Heart right ventricle (tissue), 2 donors: ENCODE measurements around a stretch of chr19.

- PRO-cap, 2 experiments = no peak in any of the 2 experiments
Measured at GRCh38 chr19:46648469-46649115, 12.4 kb downstream of the DACT3 start.

- PRO-cap, 2 experiments = no peak in any of the 2 experiments
Measured at GRCh38 chr19:46742975-46743273, 2.9 kb upstream of the FKRP start.

DNA sequence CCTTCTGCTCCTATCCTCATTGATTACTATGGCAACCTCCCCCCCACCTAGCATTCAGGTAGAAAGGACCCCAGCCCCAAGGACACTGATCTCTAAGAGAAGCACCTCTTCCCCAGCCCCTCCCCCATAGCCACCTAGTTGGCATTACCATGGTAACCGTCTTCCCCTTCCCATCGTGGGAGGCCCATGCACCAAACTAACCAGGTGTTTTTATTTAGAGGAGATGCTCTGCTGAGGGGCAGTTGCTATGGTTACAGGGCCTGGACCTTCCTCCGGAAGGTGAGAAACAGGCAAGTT is 714 bp upstream of the STRN4 start:
- PRO-cap, 2 experiments = no peak in any of the 2 experiments

- PRO-cap, 2 experiments = no peak in any of the 2 experiments
Measured at GRCh38 chr19:46759669-46760435, 13.6 kb upstream of the STRN4 start.

DNA sequence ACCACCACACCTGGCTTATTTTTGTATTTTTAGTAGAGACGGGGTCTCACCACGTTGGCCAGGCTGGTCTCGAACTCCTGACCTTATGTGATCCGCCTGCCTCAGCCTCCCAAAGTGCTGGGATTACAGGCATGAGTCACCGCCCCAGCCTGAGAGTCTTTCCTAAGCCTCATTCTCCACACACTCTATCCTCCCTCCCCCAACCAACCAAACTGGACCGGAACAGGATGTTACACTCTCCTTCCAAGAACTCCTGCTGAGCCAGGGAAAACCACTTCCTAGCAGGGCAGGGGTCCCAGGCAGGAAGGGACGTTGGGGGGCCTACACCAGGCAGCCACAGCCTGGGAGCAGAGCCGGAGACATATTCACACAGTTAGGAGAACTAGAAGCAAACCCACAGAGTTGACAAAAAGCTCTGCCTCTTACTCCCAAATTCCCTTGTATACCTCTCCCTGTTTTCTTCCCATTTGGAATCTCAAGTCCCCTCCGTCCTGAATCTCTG is 1.4 kb downstream of the AP2S1 start:
- PRO-cap, 2 experiments = peak in 1 of 2 experiments; most common plus-strand start position 274 of the sequence (in 1); most common minus-strand start position 161 of the sequence (in 1)

DNA sequence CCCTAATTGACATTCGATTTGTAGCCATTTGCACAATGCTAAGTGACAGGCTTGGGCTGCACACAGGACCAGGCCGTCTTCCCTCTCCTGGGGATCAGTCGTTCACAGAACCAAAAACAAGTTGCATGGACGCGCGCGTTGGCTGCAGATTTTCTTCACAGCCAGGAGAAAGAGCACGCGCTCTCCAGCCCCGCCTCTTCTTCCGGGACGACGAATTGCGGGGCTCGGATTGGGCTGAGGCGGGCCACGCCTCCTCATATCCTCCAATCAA is 891 bp upstream of the ARHGAP35 start:
- PRO-cap, 2 experiments = peak in 2 of 2 experiments; most common minus-strand start position 150 of the sequence (in 2)

- PRO-cap, 2 experiments = no peak in any of the 2 experiments
Measured at GRCh38 chr19:46864870-46865181, 4.0 kb downstream of the ARHGAP35 start.

GRCh38 chr19:46926972-46927718 is 66.3 kb downstream of the ARHGAP35 start:
- PRO-cap, 2 experiments = no peak in any of the 2 experiments

GRCh38 chr19:46944678-46945663 is 74.7 kb upstream of the NPAS1 start:
- PRO-cap, 2 experiments = peak in 1 of 2 experiments; most common plus-strand start chr19:46945275 (in 1); most common minus-strand start chr19:46945081 (in 1)

DNA sequence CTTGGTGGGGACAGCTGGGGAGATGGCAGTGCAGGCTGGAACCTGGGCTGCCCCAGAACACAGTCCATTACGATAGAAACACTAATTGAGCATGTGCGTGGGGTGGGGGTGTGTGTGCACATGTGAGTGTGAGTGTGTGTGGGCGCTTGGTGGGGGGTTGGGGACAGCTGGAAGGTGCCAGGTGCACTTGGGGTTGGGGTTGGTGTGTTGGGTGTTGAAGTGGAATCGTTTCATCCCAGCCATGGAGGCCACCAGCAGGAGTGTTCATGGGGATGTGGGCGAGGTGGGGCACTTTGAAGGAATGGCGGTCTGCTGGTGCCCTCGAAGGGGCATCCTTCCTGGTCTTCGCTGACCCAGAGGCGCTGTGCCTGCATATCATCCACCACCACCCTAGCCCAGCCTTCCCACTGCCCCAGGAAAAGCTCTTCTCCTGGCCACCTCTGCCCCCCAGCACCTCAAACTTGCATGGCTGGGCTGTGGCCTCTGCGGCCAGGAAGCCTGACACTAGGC is 18.0 kb upstream of the NPAS1 start:
- PRO-cap, 2 experiments = no peak in any of the 2 experiments

DNA sequence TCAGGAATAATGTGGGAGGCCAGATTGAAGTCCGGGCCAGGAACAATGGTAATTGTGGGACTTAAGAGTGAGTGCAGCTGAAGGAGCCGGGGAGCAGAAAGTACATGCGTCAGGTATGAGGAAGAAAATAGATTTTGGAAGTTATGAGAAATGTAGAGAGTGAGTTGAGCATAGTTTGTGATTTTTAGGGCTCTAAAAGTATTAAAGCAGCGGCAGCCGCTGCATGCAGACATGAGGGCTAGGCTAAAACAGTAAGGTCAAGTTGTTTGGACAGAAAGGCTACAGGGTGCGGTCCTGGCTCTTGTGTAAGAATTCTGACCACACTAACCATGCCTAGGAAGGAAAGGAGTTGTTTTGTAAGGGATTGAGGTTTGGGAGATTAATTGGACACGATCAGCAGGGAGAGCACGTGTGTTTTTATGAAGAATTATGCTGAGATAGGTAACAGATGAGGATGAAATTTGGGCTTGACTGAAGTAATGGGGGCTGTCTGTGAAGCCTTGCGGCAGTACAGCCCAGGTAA is 3.3 kb upstream of the TMEM160 start:
- PRO-cap, 2 experiments = no peak in any of the 2 experiments

- PRO-cap, 2 experiments = peak in 1 of 2 experiments; most common plus-strand start chr19:47110797 (in 1)
Measured at GRCh38 chr19:47110416-47110882, 3.1 kb downstream of the ZC3H4 start.

DNA sequence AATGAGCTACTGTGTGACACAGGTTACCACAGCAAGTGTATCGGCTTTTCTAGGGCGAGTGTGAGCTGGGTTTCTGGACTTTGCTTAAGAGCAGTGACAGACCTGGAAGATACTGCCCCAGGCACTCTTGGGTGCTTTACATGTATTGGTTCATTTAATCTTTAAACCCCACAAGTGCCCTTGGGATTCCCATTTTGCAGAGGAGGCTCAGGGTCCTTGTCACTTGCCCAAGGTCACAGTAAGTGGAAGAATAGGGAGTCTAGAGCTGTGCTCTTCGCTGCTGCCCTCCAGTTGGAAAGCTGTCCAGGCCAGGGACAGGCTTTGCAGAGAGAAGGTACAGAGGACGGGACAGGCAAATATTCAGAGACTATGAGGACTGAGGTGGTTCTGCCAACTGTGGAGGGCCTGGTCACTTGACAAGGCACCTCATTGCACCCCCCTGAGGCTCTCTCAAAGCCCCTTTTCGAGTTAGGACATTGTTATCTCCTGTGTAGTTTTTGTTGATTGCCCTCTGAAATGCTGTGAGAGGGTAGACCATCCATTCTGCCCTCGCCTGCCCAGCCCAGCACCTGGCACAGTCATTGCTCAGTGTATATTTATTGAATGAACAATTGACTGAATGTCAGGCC is 42.4 kb downstream of the BBC3 start:
- PRO-cap, 2 experiments = no peak in any of the 2 experiments

GRCh38 chr19:47228797-47229187 is 2.2 kb downstream of the BBC3 start:
- PRO-cap, 2 experiments = no peak in any of the 2 experiments

- PRO-cap, 2 experiments = peak in 1 of 2 experiments; most common plus-strand start chr19:47311110 (in 1); most common minus-strand start chr19:47311041 (in 1)
Measured at GRCh38 chr19:47310533-47311405, 1.1 kb downstream of the C5AR1 start.

- PRO-cap, 2 experiments = no peak in any of the 2 experiments
Measured at GRCh38 chr19:47369805-47370589, 20.9 kb downstream of the DHX34 start.

DNA sequence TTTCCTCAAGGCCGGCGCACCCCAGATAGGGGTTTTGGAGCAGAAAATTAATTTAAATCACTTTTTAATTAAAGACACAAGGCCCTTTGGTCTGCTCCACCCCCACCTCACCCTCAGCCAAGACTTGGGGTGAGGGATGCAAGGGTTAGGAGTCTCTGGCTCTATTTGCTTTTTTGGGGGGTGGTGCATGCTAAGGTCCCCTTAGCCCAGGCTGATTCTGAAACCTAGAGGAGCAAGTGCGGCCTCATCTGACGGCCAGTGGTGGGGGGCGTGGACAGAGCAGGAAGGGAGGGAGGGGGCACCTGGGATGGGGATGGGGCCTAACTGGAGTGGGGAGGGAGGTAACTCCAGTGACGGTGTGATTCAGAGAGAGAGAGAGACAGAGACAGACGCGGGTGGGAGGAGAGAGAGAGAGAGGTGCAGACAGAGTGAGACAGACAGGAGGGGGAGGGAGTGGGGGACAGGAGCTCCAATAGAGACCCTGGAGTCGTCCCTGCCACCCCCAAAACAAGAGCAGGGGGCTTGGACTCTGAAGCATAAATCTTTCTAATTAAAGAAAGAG is 911 bp upstream of the MEIS3 start:
- PRO-cap, 2 experiments = no peak in any of the 2 experiments

DNA sequence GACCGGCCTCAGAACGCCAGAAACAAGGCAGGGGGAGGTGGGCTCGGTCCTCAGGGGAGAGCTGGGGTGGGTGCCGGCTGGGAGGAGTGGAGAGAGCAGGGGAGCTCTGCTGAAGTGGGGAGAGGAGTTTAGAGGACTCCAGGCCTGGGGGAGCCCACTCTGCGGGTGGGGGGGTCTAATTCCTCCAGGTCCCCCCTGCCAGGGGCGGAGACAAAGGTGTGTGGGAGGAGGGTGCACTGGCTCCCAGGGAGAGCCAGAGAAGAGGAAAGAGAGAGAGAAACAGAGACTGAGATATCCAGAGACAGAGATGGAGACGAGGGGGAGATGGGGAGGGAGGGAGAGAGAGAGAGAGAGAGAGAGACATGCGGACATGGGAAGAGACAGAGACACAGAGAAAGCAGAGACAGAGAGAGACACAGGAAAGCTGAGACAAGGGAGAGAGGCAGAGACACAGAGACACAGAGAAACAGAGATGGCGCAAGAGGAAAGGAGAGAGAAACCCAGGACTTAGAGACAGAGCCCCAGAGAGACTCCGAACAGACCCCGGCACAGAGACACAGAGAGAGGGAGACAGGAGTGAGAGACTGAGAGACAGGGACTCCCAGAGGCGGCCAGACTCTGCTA is 783 bp downstream of the SLC8A2 start:
- PRO-cap, 2 experiments = no peak in any of the 2 experiments

GRCh38 chr19:47494504-47495311 is 10.7 kb upstream of the KPTN start:
- PRO-cap, 2 experiments = no peak in any of the 2 experiments

GRCh38 chr19:47509313-47509896 is 5.5 kb downstream of the NAPA start:
- PRO-cap, 2 experiments = peak in 1 of 2 experiments; most common plus-strand start chr19:47509771 (in 1)